ENCODE data around the genes PIGC and SUCO.

GRCh38 chr1:170667480-170667871 is 3.5 kb downstream of the PRRX1 start:
- PRO-cap, result bidirectional peak, plus-strand start at chr1:170667700, minus-strand start at chr1:170667584

DNA sequence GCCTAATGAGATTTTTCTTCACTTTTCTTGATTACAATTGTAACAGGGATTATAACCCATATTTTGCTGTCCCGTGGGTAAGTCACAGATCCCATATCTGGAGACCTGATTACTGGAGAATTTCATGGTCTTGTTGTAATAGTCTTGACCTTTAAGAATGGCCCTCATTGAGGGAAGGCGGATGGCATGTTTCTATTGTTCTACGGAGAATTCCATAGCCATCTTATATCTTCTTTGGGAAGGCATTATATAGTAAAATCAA is 61.9 kb downstream of the PRRX1 start:
- PRO-cap, result no peak

DNA sequence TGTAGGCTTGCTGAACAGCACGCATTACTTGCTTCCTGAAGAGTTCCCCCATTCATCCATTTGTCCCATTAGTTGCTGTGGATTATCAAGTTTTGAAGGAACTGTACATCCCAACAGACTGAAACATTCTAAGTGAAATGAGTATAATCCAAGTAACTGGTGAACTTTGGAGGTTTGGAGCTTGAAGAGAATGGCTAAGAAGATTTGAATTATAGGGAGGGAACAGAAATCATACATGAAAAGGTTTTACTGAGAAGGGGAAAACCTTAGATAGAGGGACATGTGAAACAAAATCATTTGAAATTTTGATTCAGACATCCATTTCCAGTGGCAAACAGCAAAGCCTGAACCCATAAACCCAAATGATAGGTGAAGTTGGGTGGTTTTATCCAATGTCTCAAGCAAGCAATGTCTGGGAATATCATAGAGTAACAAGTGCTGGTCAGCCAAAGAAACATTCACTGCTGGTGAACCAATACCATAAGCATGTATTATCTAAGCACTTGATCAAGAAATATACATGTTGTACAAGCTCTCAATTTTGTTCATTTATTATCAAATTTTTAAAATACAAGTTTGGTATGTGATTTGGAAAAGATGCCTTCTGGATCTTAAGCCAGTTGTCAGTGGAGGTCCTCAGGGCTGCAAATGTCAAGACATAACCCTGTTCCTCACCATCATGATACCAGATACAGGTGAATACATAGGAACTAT is 74.7 kb downstream of the PRRX1 start:
- PRO-cap, result no peak

GRCh38 chr1:171188596-171188982 is 3.5 kb downstream of the FMO2 start:
- PRO-cap, result no peak

GRCh38 chr1:171221761-171222783 is 26.2 kb upstream of the FMO1 start:
- PRO-cap, result no peak

DNA sequence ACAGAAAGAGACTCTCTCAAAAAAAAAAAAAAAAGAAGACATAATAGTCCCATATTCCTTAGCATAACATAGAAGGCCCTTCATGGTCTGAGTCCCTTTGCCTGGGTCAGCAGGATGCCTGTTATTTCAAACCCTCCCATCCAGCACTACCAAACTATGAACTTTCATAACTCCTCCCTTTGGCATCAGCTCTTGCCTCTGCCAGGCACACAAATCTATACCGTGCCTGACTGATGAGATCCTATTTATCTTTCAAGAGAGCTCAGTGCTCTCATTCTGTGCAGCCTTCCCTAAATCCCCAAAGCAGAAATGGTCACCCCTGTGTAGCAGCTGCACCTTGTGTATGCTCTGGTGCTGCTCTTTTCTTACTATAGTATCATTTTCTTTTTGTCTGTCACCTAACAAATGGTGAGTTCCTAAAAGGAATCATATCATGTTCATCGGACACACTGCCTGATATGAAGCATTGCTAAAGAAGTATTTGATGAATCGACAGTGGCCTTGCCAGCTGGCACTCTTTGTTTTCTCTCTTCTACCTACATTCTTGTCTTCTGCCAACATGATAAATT is 29.8 kb downstream of the FMO4 start:
- PRO-cap, result no peak

- PRO-cap, result no peak
Measured at GRCh38 chr1:171644886-171645663, 7.4 kb downstream of the MYOC start.

- PRO-cap, result no peak
Measured at GRCh38 chr1:171872341-171872722, 31.0 kb downstream of the DNM3 start.

DNA sequence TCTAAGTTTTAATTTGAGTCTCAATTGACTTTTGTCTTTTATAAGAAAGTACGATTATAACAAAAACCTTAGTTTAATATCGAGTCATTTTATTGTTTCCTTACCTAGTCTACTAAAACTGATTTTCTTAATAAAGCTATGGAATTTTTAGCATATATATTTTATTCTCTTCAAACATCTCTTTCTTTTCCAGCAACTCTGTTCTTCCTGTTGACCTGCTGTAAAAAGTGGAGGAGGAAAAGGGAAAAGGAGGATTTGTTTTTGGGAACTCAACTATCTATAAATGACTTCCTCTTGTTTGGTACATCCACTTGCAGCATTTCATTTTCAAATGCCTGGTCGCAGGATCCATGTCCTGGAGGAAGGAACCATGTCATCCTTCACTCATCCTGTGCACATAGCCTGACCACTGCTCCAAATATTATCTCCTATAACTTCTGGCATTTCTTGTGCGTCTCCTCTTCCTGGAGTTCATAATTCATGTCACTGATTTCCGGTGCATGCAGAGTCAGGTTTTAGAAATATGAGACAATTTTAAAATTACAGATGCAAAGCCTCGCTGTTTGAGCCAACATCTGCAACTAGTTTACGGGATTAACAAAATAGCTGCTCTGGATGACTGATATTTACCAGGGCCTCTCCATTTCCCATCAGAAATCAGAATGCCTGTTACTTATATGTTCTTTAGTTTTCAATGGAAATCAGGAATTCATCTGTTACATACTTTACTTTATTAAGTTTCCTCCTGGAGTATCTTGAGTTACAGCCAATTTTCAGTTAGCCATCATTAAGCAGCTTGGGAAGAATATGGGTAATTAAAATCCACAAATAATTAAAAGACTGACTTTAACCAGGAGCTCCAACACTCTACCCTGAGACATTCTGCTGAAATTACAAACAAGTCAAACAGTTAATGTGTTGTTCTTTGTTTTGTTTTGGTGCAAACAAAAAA is 268.1 kb downstream of the DNM3 start:
- PRO-cap, result no peak

DNA sequence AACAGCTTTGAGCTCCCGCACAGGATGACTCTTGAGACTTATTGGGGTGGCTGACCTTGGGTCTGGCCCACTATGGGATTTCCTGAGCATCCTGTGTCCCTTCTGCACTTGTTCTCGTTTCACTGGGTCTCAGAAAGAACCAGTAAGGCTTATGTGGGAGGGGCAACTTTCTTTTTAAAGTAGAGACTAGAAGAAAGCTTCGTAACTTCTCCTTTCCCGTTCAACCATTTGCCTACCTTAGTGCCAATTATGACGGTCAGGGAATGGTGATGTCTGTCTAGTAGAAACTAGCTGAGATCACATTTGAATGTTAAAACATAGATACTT is 59.5 kb upstream of the C1orf105 start:
- PRO-cap, result no peak

DNA sequence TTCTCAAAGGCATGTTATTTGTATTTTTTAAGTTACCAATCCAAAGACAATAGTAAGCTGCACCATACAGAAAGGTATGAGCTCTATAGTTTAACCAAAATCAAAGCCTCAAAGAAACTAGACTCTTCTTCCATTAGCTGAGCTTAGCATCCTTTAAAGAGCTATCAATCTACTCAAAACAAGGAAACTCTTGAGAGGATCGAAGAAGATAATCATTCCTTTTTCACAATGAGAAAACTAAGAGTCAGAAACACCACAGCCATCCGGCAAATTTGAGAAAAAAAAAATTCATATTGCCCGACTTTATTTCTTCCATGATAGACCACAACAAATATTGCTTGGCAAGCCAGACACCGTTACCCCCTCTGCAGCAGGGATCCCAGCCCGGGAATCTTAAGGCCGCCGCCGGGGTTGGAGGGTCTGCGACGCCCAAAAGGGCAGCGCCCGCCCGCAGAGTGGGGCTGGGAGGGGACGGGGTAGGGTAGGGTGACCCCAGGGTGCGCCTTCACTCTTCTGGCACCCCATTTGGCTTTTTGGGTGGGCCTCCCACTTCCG is 449 bp downstream of the PIGC start:
- PRO-cap, result no peak

DNA sequence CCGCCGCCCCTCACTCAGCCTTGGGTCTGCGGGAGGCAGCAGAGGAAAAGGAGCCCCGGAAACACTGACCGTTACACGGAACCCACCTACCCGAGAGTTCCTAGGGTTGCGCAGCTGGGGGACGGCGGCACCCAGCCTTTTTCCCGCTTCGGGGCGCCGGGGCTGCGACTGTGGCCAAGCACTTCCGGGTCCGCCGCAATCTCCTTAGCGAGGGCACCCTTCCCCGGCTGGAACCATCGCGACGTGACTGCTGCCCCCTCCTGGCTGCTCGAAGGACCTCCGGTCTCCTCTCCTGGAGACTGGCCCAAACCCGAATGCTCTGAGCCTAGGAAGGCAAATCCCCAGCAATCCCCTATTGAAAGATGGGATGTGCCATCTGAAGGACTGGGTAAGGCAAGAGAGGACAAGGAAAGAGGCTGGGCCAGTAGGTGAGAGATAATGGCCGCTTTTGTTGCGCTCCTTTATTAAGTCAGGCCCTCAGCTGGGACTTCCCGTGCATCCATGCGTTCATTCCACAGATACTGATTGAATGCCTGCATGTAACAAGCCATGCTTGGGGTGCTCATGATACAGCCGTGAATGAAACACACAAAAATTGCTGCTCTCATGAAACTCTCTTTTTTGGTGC is at the start of gene PIGC:
PIGC (minus strand) TSS at position 172 of the 628 bp plus-strand sequence.
- PRO-cap, result unidirectional peak, minus-strand start at position 172 of the sequence

- PRO-cap, result no peak
Measured at GRCh38 chr1:172450463-172451460, 6.9 kb upstream of the PIGC start.

DNA sequence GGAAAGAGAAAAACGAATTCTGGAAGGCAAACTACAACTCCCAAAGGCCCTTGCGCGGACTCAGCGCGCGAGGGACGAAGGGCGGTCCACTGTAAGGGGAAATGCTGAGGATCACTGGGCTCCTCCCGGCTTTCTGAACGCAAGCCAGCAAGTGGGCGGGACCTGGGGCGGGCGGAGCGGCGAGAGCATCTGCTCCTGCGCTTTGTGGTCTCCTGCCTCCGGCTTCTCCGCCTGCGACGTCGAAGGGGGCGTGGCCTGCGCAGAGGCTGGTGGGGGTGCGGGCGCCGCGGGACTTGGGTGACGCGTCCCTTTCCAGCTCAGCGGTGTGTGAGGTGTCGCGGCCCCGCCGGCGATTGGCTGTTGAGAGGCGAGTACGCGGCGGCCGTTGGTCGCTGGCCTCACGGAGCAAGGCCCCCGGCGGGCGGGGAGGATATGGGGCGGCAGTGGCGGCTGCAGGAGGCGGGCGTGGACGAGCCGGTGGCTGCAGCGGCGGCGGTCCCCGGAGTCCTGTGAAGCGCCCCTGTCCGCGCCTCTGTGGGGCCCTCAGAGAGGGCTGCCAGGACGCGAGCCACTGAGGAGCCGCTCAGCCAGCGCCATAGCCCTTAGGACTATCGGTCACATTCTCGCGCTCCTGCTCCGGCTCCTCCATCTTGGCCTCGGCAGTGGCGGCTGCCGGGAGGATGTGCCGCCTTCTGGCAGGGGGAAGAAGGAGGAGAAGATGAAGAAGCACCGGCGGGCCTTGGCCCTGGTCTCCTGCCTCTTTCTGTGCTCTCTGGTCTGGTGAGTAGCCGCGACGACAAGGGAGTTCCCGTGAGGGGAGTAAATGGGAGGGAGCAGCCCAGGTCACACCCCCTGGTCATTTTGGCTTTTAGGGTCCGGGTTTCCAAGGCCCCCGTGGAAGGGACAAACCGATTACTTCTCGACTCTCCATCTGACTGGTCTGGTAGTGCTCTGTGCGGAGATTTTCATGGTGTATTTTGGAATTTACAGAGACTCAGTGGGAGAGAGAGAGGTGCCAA is at the start of gene SUCO:
SUCO (plus strand) TSS at position 433 of the 1,019 bp plus-strand sequence.
- PRO-cap, result bidirectional peak, plus-strand start at position 443 of the sequence, minus-strand start at position 241 of the sequence; bidirectional peak, plus-strand start at position 934 of the sequence, minus-strand start at position 755 of the sequence

DNA sequence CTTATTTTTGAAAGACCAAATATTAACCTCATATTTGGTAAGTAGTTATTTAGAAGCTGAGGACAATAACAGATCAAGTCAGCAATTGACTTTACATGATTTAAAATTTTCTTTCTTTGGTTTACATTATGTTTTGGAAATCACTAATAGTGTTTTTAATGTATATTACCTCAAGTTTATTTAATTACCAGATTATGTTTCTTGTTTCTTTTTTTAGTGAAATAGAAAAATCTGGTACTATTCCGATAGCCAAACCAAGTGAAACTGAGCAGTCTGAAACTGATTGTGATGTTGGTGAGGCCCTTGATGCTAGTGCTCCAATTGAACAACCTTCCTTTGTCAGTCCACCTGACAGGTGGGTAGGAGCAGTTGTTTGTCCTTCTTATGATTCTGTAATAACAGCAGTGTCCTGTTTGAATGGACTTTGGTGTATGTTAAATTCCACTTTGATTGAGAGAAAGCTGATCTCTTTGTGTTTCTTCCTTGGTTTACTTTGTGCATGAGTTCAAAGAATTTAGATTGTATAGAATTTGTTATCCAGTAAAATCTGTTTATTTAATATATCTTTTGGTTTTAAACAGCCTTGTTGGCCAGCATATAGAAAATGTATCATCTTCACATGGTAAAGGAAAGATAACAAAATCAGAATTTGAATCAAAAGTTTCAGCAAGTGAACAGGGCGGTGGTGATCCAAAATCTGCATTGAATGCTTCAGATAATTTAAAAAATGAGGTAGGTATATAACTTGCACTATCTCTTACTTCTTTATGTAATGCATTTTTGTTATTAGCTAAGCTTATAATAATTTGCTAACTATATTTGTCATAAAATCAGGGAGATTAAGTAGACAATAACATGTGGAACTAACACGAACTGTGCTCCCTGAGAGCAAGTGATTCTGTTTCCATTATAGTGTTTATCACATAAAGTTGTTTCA is 24.4 kb downstream of the SUCO start:
- PRO-cap, result no peak

DNA sequence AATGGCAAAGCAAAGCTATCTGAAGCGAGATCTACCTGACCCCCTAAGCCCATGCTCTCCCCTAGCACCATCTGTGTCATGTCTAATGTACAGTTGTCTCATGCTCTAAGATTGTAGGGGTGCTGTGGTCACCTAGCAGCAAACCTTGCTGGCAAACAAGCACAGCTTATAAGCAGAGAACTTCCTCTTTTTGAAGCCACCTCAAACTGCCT is 66.0 kb downstream of the FASLG start:
- PRO-cap, result no peak

DNA sequence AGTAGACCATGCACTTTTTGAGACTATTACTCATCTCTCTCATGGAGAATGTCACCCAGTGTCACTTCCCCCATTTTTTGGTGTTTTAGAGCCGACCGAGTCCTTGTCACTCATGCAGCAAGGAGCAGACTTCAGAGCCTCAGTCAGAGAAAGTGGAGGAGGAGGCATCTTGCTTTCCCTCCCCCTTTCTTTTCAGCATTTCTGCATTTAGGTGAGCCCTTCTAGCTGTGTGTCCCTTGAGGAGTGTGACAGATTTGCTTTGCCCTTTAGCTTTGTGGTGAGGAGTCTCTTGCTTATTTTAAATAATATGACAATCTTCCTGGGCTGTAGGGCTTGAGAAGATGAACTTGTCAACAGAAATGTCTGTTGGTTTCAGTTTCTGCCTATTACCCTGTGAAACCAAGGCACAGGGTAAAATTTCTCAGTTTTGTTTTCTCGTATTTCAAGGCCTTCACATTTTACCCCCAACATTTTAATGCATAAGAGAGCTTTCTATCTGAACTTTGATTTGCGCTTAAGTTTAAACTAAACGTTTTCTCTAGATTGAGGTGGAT is 160.3 kb downstream of the FASLG start:
- PRO-cap, result no peak

DNA sequence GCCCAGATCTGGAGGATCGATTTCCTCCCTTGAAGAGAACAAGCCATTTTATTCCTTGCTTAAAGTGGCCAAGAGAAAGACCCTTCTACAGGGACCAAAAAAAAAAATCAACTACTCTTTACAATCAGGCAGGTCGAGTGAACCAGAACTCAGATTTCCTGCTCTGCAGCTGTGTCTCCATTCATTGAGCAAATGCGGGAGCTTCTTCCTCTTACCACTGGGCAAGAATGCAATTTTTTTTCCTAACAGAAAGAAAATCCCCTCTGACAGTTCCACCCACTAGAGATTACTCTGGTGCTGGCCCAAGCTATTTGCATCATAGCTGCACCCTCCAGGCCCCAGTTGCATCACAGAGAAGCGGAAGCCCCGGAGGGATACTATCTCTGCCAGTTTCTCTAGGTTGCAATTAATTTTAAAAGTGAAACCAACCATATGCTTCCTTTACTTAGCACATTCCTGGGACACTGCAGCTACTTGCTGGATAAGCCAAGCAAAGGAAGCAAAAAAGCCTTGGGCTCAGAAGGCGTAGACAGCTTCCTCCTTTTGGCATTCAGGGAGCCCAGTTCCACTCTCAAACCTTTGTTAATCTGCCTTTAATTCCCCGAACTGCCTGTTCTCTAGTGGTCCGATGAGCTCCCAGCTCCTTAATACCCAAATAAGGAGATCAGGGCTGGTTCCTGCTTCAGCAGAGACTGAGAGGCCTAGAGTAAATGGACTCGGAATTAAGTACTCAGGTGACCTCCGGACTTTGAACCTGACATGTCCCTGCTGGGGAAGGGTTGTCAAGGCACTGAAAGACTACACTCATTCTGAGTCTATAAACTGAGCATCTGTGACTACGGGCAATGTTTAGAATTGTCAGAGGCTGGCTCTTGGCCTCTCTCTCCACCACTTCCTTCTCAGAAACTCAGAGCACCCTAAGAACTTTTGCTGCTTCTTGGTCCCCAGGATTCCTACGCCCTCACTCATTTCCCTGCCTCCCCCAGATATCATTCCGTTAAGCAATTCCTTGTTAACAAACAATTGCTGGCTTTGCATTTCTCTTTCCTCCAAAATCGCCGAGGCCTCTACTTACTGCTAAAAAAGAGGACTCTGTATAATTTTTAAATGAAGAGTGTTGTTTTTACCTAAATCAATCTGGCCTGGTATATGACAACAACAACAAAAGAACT is 72.5 kb upstream of the TNFSF18 start:
- PRO-cap, result bidirectional peak, plus-strand start at position 448 of the sequence, minus-strand start at position 186 of the sequence

- PRO-cap, result no peak
Measured at GRCh38 chr1:173190440-173191003, 16.6 kb downstream of the TNFSF4 start.

DNA sequence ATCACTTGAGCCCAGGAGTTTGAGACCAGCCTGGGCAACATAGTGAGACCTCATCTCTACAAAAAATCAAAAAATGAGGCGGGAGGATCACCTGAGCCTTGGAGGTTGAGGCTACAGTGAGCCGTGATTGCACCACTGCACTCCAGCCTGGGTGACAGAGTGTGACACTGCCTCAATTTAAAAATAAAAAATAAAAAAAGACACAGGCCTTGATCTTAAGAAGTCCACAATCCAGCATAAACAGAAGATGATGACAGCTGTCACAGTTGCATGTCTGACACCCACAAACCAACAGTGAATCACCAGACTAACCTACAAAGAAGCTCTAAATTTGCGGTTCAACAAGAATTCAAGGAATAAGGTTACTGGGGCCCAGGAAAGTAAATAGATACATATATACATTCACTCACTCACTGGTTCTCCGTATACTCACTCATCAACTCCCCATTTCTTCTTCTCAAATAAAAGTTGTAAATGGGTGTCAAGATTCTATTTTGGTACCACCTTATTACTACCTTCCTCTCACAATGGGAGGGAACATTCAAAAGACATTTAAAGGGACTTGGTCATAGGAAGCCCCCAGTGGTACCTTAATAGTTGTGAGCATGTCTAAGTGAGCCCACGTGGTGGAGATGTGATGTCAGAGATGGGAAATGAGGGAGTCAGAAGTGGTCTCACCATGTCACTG is 66.9 kb upstream of the PRDX6 start:
- PRO-cap, result no peak

Measured in right common carotid artery plus branches (tissue), 1 donor.